HTERT-HM (cell line): ENCODE measurements around a stretch of chr3.

GRCh38 chr3:65964161-65965322 is 74.2 kb downstream of the MAGI1 start:
- RRBS = no CpG with 5 or more reads among the region's 9 CpGs

GRCh38 chr3:66153417-66153853 is 67.4 kb upstream of the SLC25A26 start:
- RRBS = no CpG with 5 or more reads among the region's 10 CpGs

GRCh38 chr3:66182325-66182621 is 38.5 kb upstream of the SLC25A26 start:
- RRBS = no CpG with 5 or more reads among the region's 3 CpGs

GRCh38 chr3:66304221-66304652 is 83.4 kb downstream of the SLC25A26 start:
- RRBS = no CpG with 5 or more reads among the region's 5 CpGs

GRCh38 chr3:66456948-66457561 is 43.8 kb downstream of the LRIG1 start:
- RRBS = no CpG with 5 or more reads among the region's 9 CpGs

DNA sequence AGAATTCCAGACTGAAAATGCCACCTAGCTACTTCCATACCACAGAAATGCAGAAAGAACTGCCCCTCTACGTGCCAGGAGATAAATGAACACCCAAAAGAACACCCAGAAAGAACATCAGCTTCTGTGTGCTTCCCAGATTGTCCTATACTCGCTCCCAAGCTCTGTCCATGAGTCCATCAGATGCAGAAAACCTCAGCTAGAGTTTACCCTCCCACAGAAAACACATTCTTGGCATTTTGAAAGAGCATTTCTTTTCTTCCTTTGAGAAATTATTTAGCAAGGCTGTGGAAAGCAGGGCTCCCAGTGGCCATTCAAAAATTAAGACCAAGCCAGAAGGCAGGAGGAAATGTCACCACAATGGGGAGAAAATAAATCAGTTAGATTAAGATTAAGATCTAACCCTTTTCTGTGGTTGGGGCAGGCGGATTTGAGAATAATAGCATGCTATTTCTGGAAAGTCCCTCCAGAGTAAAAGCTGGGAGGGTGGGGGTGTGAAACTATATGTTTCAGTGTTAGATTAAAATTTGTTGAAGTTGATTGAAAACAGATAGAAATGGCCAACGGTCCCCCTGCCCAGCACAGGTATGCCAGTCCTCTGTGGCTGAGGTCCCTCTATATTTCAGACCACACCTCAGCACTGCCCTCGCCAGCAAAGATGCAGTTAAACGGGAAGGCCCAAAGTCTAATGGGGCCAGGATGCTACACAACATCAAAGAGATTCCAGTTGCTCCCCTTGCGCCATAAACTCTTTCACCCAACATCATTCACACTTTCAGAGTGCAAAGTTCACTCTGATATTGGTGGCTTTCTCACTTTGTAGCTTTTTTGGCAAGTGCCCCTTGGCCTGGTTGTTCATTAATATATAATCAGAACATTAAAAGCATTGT is 20.1 kb downstream of the LRIG1 start:
- RRBS = no CpG with 5 or more reads among the region's 7 CpGs

DNA sequence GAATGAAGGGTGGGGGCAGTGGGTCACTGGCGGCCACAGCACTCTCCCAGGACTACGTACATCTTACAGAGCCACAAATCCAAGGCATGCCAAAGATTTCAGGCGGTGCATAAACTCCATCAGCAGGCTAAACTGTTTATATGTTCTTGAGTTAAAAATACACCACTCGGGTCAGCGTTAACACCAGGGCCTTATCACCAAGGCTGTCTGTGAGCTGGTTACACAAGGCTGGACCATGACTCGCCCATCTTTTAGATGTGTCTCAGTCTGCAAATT is 15.6 kb downstream of the LRIG1 start:
- RRBS = no CpG with 5 or more reads among the region's 6 CpGs

- RRBS = no CpG with 5 or more reads among the region's 9 CpGs
Measured at GRCh38 chr3:66485524-66486066, 15.2 kb downstream of the LRIG1 start.

DNA sequence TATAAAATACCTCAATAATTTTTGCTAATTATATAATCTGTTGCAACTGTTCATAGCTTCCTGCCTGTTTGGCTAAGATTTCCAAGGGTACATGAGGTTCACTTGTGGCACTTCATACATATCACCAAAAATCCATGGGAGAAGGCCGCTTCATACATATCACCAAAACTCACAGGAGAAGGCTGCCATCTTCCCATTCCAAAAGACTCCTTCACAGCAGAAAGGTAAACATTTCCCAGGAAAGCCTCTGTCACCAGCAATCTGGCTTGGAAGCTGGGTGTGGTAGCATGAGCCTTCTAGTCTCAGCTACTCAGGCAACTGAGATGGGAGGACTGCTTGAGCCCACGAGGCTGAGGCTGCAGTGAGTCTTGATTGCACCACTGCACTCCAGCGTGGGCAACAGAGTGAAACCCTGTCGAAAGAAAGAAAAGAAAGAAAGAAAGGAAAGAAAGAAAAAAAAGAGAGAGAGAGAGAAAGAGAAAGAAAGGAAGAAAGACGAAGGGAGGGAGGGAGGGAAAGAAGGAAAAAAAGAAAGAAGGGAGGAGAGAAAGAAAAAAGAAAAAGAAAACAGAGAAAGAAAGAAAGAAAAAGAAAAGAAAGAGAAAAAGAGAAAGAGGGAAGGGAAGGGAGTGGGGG is 7.3 kb downstream of the LRIG1 start:
- RRBS = no CpG with 5 or more reads among the region's 5 CpGs

DNA sequence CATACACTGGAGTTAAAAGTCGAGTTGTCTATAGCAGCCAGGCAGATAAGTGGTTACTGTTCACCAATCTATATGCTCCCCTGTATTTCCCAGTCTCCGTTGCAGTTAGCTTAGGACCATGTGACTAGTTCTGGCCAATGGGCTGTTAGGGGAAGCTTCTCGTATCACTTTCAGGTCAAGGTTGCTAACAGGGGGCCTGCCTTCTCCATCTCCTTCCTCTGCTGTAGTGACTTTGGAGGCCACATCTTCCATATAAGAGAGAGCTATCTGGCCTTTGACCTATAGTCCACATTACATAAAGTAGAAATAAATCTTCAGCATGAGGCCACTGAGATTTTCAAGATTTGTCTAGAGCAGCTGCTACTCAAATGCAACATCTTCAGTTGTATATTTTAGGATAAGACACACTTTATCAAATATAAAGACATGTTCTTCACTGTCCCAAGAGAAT is 188.4 kb upstream of the KBTBD8 start:
- RRBS = no CpG with 5 or more reads among the region's 3 CpGs

DNA sequence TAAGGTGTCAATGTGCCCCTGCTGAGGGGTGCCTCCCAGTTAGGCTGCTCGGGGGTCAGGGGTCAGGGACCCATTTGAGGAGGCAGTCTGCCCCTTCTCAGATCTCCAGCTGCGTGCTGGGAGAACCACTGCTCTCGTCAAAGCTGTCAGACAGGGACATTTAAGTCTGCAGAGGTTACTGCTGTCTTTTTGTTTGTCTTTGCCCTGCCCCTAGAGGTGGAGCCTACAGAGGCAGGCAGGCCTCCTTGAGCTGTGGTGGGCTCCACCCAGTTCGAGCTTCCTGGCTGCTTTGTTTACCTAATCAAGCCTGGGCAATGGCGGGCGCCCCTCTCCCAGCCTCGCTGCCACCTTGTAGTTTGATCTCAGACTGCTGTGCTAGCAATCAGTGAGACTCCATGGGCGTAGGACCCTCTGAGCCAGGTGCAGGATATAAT is 77.5 kb downstream of the TAFA1 start:
- RRBS = no CpG with 5 or more reads among the region's 8 CpGs

DNA sequence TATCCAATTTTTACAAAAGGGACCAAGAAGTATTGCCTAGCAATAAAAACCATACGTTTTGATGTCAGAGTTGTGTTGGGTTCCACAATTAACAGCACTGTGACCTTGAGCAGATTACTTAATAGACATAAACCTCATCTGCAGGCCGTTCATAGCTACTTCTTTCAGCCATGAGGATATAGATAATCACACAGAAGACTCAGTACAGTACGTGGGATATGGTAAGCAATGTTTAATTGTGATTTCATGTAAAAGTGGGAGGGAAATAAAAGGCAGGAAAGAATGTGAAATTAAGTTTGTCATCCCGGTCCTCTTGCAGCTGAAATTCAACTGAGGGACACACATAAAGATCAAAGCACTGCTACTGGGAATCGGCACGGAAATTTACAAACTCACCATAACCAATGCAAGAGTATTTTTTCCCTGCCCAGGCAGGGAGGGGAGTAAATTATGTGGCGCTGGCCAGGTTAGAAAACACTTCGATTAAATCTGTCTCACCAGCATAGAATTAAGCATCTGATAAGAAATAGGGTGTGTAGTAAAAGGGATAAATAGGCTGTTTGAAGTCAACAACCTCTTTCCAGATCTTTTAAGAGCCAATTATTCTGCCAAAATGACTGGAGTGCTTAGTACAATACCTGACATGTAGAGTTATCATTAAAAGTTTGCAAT is 1.0 kb downstream of the UBA3 start:
- RRBS = no CpG with 5 or more reads among the region's 8 CpGs

GRCh38 chr3:69116820-69117498 is 5.4 kb downstream of the LMOD3 start:
- RRBS = no CpG with 5 or more reads among the region's 5 CpGs

DNA sequence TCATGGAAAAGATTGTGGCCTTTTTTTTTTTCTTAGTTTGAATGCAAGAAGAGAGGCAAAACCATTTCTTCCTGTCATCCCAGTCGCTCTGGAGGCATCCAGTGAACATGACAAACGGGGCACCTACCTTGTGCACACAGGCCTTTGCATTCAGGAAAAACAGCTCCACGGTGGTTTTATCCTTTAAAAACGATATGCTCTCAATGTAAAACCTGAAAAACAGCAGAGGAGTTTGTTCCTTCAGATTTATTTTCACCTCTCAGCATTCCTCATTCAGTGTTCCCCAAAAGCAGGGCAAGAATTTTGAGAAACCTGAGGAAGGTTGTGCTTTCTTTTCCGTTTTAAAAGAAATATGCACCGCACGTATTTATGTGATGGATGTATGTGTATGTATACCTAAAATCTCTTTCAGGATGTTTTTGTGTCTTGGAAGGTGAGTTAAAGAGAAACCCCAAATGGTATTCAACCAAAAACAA is 98.2 kb downstream of the FRMD4B start:
- RRBS = no CpG with 5 or more reads among the region's 7 CpGs

DNA sequence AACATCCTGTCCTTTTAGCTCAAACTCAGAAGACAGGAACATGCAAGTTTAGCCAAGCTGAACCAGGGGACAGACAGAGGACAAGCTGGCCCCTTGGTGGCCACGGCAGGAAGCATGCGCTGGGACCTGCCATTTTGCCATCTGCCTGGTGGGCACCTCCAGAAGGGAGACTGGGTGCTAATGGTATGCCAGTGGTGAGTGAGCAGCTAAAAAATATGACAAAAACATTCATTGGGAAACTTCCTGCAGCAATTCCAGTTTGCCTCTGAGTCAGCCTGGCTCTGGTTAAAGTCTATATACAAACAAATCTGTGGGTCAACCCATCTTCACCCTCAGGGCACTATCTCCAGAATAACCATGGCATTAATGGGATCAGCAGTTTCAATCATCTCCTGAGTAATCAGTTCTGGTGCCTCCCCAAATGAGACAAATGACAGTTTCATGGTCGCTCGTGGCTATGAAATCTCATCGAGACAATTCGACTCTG is 21.6 kb downstream of the FRMD4B start:
- RRBS = no CpG with 5 or more reads among the region's 6 CpGs

GRCh38 chr3:69763404-69764045 is 24.3 kb downstream of the MITF start:
- RRBS = no CpG with 5 or more reads among the region's 10 CpGs

GRCh38 chr3:69845799-69846174 is 106.5 kb downstream of the MITF start:
- RRBS = no CpG with 5 or more reads among the region's 3 CpGs

DNA sequence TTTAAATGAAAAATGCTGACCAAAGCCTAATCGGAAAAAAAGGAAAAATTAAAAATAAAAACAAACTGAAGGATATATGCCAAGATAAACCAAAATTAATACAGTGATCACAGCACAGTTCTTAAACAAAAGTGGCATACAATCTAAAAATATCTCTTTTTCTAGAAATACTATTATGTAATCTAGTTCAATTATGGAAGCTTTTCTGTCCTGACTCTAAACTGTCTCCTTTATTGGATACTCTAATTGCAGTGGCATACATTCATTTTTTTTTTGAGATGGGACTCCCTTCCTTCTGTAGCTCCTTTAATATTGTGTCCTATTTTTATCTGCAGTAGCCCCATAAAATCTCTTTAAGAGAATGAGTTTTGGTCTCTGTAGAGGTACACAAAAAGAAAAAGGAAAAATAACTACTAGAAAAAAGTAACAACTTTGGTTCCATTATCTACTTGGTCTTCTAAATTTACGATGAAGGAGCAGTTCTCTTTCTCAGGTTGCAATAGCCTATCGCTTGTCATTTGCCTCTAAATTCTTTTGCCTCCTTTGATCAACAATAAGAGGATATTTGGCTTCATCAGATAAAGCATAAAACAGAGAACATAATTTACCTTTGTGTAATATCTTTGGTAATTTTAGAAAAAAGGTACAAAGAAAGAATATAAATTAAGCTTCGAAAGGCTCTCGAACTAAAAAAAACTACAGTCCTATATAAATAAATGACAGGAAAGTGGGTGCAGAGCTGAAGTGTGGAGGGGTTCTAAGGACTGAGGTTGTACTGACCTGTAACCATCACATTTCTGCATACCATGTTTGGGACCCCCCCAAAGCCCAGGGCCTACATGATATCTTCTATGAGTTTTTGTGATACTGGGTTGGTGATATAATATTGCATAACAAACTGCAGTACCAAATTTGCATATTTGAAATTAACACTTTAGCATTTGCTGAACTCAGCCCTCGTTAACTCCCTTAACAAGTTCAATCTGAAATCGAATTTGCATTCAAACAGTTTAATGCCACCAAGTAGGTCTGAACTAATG is 626.3 kb downstream of the FOXP1 start:
- RRBS = no CpG with 5 or more reads among the region's 7 CpGs

DNA sequence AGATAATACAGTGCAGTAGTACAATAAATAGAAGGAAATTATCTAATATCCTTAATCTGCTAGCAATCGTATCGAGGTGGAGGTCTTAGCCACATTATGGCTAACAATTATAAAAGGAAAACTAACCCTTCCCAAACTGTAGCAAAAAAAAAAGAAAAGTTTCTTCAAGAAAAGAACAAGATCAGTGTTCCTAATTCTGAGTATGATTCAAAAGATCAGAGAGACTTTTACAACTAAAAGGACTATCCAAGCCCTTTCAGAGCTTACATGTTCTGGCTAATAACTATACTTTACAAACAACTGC is 535.6 kb downstream of the FOXP1 start:
- RRBS = no CpG with 5 or more reads among the region's 2 CpGs

DNA sequence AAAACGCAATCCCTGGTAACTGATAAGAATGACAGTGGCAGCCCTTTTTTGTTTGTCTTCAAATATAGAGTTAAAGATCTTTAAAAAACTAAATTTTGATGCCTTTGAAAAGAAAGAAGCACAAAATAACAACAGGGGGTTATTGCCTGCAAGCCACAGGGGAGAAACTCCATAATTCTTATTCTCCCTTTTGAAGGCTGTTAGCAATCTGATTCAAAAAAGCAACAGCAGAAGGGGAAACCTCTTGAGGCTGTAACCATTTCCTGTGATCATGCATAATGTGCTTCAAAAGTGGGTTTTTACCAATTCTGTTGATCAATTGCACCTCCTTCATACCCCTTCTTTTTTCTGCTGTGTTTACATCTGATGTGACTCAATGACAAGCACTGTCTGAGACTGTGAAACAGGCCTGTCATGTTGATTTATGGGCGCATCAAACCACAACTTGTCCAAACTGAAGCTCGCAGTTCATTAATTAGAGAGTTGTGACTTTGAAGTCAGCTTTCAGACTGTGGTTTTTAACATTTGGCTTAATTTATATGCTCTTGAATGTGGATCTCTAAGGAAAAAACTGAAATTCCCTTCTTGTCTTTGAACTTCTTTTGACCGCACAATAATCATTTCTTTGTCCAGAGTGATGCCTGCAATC is 533.0 kb downstream of the FOXP1 start:
- RRBS = no CpG with 5 or more reads among the region's 4 CpGs